GM12892 (cell line): ENCODE measurements around the genes HNRNPCL4, PRAMEF18 and PRDM2.

- RRBS, result no CpG with 5 or more reads among the region's 9 CpGs
These were observed 16.2 kb upstream of the TNFRSF1B start for GRCh38 chr1:12150269-12151337.

- RRBS, result no CpG with 5 or more reads among the region's 23 CpGs
These were observed 24.1 kb downstream of the TNFRSF1B start for GRCh38 chr1:12190776-12191486.

GRCh38 chr1:12447812-12448254 is 170.2 kb downstream of the DHRS3 start:
- RRBS, result no CpG with 5 or more reads among the region's 6 CpGs

- RRBS, result no CpG with 5 or more reads among the region's 8 CpGs
These were observed 169.1 kb downstream of the DHRS3 start for GRCh38 chr1:12448572-12449727.

DNA sequence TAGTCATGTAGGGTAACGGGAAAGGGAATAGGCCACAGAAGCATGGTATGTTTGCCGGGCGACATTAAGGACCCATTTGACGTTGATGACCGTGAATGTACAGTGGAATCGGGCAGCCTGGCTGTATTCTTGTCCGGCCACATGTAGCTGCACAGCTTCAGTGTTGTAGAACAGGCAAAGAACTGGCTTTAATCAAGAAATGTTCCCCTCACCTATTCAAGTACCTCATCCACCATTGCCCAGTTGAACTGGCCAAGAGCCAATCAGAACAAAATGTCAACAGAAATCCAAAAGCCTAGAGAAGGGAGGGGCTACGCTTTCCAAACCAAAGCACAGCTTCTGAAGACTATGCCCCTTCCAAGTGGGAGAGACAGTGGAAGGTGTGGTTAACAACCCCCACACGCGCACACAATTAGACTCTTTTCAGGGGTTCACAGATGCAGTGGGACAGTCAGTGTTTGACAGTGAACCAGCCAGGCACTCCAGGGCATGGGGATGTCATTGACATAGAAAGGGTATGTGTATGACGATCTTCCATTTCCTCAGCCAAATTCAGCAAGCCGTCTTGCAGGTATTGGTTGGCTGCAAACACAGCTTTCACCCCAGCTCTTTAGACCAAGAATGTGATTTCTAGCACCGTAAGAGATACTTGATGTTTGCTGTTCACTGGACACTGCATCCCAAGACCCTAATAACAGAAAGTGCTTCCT is 104.6 kb downstream of the DHRS3 start:
- RRBS, result 95% methylated on average over 5 of the region's 13 CpGs

DNA sequence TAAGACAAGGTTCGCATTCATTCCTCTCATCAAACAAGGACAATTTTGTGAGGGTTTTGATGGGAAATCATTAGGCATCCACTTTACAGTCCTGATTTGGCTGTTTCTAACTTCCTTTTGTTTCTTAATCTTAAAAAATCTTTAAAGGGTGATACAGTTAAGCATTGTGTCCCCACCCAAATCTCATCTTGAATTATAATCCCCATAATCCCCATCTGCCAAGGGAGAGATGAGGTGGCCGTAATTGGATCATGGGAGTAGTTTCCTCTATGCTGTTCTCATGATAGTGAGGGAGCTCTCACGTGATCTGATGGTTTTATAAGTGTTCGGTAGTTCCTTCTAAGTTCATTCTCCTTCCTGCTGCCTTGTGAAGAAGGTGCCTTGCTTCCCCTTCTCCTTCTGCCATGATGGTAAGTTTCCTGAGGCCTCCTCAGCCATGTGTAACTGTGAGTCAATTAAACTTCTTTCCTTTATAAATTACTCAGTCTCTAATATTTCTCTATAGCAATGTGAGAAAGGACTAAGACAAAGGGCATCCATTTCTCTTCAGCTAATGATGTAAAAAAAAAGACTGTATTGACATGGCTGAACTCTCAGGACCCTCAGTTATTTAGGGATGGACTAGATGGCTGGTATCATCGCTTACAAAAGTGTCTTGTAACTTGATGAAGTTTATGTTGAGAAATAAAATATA is 10.7 kb downstream of the DHRS3 start:
- RRBS, result no CpG with 5 or more reads among the region's 5 CpGs

DNA sequence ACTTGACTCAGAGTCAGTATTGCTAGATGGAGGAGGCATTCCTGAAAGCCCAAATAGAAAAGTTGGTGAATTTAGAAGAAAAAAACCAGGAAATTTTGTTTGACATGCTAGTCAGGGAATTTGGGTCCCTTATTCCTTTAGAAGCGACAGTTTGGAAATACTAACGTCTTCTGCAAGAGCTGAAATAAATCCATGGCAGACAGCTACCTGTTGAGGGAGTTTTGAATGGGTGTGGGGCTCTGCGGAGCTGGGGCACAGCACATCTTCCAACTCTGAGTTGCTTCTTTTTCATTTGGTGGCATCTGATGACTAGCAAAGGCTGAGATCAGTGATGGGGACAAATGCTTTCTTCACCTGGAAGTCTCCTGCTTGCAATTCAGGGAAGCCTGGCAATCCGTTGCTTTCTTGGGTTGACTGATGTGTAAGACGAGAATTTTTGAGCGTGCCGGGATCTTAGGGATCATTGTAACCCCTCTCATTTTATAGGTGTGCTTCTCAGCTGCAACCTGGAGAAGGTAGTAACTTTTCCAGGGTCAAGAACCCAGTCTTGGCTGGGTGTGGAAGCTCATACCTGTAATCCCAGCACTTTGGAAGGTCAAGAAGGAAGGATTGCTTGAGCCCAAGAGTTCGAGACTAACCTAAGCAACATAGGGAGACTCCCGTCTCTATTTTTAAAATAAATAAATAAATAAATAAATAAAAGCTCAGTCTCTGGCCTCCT is 6.6 kb downstream of the DHRS3 start:
- RRBS, result no CpG with 5 or more reads among the region's 9 CpGs

- RRBS, result no CpG with 5 or more reads among the region's 12 CpGs
These were observed 519 bp downstream of the DHRS3 start for GRCh38 chr1:12617544-12617837.

- RRBS, result no CpG with 5 or more reads among the region's 11 CpGs
These were observed at the start of gene HNRNPCL4 for GRCh38 chr1:13165434-13165952. Gene HNRNPCL4, minus strand, starts transcription at chr1:13165631.

DNA sequence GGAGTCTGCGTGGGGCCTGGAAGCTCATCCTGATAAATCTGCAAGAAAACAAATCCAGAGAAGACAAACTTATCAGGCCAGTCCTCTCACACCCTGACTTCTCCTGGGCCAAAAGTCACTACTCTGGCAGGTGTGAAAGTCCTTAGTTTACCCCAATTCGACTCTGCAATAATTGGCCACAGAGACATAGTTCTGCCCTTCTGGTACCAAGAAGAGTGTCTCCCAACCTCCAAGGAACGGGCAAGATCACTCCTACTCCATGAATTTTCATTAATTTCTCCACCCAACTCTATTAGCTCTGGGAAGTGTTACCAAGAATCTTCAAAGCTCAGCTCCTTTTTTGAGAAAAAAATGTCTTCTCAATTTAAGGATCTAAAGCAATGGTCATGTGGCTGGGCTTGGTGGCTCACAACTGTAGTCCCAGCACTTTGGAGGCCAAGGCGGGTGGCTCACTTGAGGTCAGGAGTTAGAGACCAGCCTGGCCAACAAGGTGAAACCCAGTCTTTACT is at the start of gene PRAMEF18:
TSS of gene PRAMEF18 (minus strand) at position 76 of the 509 bp plus-strand sequence.
- RRBS, result no CpG with 5 or more reads among the region's 4 CpGs

- RRBS, result 69% methylated on average over 4 of the region's 62 CpGs
These were observed 842 bp downstream of the LRRC38 start for GRCh38 chr1:13512765-13513557.

- RRBS, result 57% methylated on average over 1 of the region's 11 CpGs
These were observed 21.5 kb upstream of the LRRC38 start for GRCh38 chr1:13535153-13535835.

GRCh38 chr1:13543858-13544387 is 30.1 kb upstream of the LRRC38 start:
- RRBS, result no CpG with 5 or more reads among the region's 12 CpGs

DNA sequence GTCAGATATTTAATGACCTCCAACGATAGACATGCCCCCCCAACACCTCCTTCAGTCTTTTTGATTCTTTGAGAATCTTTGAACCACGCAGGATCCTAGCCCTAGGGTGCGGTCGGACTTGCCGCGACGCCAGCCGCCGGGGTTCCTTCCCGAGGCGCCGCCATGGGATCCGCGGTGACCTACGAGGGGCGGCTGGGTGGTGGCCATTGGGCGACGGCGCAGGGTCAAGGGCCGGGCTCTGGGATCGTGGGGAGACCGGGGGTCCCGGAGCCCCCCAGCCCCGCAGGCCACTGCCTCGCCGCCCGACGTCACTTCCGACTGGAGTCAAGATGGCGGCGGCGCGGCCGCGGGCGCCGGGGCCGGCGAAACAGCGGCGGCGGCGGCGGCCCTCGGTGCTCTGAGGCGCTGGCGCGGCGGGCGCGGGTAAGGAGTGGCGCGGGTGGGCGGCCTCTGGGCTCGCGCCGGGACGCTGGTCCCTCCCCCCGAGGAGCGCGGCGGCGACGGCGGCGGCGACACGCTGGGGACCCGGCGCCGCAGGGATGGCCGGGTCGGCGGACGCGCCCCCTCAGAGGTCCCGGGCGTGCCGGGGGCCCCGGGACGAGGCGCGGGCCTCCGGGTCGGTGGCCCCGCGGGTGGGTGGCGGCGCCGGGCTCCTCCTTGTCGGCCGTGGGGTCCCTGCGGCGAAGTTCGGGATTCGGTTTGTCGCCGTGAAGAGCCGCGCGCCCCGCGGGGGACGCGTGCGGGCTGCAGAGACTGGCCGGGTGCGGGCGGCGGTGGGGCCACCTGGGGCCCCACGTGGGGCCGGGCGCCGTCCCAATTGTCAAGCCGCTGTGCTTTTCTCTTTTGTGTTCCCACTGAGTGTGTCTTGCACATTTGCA is at the start of gene PRDM2:
TSS of gene PRDM2 (plus strand) at position 311 of the 878 bp plus-strand sequence.
- RRBS, result 1% methylated on average over 23 of the region's 115 CpGs

DNA sequence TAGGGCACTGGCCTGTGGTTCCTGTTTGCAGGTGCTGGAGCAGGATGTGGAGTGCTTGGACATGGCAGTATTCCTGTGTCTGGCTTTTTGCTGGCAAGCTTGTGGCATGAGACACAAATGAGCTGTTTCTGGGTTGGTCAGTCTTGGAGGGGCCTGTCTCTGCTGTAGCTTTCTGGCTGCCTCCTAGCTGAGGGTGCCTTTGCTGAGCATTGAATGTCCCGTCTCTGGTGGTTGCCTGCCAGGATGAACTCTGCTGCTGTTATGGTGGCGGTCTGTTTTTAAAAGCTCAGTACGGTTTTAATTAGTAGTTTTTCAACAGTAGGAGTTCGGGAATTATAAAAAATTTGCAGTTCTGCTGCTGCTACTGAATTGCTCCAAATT is 54.8 kb downstream of the PRDM2 start:
- RRBS, result no CpG with 5 or more reads among the region's 4 CpGs

- RRBS, result no CpG with 5 or more reads among the region's 10 CpGs
These were observed 201.0 kb downstream of the PRDM2 start for GRCh38 chr1:13900858-13901601.

GRCh38 chr1:13997139-13997639 is 297.2 kb downstream of the PRDM2 start:
- RRBS, result no CpG with 5 or more reads among the region's 4 CpGs

- RRBS, result no CpG with 5 or more reads among the region's 8 CpGs
These were observed 374.7 kb upstream of the KAZN start for GRCh38 chr1:14223602-14224346.

DNA sequence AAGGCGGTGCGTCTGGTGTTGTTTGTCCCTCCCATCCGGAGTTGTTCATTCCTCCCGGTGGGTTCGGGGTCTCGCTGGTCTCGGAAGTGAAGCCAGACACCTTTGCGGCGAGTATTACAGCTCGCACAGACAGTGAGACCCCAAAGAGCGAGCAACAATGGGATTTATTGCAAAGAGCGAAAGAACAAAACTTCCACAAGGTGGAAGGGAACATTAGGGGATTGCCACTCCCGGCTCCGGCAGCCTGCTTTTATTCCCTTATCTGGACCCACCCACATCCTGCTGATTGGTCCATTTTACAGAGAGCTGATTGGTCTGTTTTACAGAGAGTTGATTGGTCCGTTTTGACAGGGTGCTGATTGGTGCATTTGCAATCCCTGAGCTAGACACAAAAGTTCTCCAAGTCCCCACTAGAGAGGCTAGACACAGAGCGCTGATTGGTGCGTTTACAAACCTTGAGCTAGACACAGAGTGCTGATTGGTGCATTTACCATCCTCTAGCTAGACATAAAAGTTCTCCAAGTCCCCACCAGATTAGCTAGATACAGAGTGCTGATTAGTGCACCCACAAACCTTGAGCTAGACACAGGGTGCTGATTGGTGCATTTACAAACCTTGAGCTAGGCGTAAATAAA is 178.6 kb upstream of the KAZN start:
- RRBS, result no CpG with 5 or more reads among the region's 18 CpGs

GRCh38 chr1:15116958-15117812 is 36.4 kb upstream of the TMEM51 start:
- RRBS, result no CpG with 5 or more reads among the region's 15 CpGs